A375 (cell line): ENCODE measurements around a stretch of chr10.

GRCh38 chr10:5527771-5528256 is 3.1 kb downstream of the CALML3 start:
- RAMPAGE, long total RNA, result no peak

- RAMPAGE, long total RNA, result no peak
These were observed 50.7 kb downstream of the CALML3 start for GRCh38 chr10:5575370-5576017.

DNA sequence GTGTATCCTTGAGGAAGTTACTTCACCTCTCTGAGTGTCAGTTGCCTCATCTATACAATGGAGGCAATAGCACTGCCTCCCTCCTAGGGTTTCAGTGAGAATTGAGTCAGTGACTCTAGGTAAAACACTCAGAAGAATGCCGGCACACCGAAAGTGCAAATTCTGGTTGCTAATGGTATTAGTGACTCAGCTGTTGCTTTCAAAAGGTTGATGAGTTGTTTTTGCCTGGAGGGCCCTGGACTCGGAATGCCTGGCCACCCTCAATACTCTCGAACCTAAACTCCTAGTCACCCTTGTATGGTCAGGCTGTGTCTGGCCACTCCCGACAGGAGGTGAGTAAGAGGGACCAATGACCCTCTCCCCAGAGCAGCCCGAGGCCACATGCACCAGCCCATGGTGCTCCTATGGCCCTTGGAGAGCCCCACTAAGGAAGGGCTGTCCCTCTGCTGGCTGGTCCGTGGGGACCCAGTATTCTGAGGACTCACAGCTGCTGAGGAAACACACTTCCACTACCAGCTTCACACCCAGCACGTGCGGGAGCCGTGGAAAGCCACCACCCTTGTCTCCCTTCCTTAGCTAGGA is 60.3 kb downstream of the CALML3 start:
- RAMPAGE, long total RNA, result no peak

DNA sequence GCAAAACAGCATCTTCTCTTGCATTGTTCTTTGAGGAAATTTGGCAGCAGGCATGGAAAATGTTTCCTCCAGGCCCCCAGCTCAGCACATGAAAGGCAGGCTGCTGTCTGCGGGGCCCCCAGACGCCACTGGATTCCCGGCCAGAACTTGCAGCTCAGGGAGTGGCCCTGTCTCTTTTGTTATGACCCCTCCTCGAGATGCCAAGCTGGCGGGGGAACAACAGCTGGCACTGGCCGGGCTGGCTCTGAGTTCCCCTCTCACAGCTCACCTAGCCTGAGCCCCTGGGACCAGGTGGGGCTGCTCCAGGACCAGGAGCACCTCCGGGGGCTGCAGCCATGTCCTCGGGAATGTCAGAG is 62.6 kb downstream of the CALML3 start:
- RAMPAGE, long total RNA, result no peak

DNA sequence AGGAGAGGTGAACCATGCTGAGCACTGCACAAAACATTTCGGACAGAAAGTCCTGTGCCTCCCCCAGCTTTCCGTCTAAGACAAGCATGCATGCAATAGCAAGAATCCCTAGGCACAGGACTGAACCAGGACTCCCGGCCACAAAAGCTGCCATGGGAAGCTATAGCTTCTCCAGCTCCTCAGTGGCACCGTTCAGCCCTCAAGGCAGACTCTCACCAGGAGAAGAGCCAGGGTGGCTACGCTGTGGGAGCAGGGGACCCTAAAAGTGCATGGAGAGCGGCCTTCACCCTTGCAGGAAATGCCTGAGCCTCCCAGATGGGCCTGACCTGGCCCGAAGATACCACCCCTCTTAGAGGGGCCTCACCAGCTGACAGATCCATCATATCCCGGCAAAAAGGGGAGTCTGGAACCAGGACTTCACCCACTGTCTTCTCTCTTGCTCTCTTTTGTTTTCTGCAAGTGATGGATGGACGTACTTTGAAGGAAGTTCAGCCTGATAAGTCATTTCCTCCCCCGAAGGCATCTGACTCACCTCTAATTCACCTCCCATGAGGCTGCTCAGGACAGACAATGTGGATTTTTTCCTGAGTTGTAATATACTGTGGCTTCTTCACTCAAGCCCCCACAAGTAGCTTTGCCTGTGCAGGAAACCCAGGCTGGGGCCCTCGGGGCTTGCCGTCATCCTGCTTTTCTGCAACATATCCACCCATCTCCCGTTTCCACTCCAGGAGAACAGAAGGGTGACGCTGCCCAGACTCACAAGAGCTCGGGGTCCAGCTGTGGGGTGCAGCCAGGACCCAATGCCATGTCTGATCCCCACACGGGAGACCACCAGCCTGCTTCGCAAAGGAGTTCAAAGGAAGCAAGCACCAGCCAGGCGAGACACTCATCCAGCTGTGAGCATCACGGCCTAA is 70.5 kb downstream of the ASB13 start:
- RAMPAGE, long total RNA, result no peak

GRCh38 chr10:5645944-5646860 is 20.2 kb downstream of the ASB13 start:
- RAMPAGE, long total RNA, result no peak

GRCh38 chr10:5692270-5693528 is 8.1 kb downstream of the TASOR2 start:
- RAMPAGE, long total RNA, result no peak

DNA sequence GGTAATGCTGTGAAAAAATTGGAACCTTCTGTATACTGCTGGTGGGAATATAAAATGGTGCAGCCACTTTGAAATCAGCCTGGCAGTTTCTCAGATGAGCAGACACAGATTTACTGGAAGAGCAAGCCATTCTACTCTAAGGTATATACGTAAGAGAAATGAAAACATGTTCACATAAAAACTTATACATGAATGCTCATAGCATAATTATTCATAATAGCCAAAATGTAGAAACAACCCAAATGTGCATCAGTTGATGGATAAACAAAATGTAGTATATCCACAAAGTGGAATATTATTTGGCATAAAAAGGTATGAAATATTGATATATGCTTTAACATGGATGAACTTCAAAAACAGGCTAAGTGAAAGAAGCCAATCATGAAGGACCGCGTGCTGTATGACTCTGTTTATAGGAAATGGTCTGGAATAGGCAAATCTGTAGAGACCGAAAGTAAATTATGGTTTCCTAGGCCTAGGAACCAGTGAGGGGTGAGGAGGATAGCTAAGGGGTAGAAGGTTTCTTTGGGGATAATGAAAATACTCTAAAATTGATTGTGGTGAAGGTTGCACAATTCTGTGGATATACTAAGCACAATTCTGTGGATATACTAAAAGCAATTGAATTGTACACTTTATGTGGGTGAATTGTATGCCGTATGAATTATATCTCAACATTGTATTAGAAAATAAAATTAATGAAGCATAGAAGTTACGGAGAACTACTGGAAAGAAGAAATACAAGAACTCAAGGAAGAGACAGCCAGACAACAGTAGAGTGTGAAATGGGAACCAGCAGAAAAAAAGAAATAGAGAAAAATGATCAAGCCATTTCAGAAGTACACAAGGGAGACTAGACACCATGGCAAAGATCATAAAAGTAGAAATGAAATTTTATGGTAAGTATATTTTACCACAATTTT is 14.5 kb downstream of the TASOR2 start:
- RAMPAGE, long total RNA, result no peak

GRCh38 chr10:5709325-5709891 is 24.8 kb downstream of the TASOR2 start:
- RAMPAGE, long total RNA, result no peak

DNA sequence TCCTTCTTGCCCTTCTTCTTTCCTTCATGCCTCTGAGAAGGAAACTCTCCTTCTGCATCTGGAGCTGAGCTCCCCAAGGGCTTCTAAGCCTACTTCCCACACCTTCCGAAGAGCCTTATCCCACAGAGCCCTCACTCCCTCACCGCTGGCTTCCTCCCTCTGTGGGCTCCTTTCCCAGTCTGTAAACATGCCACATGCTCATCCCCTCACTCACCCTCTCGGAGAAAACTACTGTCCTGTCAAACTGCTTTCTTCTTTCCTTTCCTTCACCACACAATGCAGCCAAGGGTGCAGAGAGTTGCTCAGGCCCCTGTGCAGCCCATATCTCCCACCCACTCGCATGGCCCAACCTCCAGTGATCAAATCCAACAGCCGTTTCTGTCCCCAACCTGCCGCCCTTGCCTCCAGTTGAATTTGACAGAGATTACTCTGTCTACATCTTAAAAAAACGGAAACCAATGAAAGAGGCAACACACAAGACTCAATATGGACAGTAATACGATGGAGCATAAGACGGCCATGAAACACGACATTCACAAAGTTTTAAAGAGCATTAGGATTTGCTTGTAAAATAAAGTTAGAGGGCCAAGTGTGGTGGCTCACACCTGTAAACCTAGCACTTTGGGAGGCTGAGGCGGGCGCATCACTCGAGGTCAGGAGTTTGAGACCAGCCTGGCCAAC is 17.9 kb downstream of the ANKRD16 start:
- RAMPAGE, long total RNA, result no peak

DNA sequence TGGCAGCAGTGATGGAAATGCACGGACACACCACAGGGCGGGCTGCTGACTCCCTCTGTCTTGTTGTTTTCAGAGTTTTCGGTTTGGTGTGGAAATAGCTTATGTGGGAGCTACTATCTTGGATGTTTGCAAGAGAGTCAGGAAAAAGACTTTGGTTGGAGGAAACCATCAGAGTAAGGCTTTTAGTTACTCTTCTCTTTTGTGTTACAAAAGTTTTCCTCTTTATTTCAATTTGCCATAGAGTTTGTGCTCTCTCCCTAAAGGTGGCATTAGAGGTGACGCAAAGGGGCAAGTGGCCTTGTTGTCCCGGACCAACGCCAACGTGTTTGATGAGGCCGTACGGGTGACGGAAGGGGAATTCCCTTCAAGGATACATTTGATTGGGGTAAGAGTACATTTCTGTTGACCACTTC is 31.1 kb downstream of the FBH1 start:
- RAMPAGE, long total RNA, result no peak

GRCh38 chr10:5935481-5935849 is 41.9 kb downstream of the IL15RA start:
- RAMPAGE, long total RNA, result no peak

- RAMPAGE, long total RNA, result no peak
These were observed 1.2 kb upstream of the IL15RA start for GRCh38 chr10:5978526-5979051.

DNA sequence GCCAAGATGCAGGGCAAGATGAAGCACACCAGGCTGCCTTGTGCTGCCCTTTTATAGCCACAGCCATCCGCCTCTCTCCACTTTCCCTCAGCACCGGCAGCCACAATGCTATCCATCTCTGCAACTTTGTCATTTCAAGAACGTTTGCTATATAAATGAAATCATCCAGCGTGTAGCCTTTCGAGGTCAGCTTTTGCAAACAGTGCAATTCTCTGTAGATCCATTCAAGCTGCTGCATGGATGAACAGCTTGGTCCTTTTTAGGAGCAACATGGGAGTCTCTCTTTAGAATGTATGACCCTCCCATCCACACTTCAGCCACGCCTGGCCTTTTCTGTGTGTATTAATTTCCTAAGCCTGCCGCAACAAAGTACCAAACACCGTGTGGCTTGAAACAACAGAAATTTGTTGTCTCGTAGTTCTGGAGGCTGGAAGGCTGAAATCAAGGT is 6.5 kb upstream of the IL15RA start:
- RAMPAGE, long total RNA, result no peak

DNA sequence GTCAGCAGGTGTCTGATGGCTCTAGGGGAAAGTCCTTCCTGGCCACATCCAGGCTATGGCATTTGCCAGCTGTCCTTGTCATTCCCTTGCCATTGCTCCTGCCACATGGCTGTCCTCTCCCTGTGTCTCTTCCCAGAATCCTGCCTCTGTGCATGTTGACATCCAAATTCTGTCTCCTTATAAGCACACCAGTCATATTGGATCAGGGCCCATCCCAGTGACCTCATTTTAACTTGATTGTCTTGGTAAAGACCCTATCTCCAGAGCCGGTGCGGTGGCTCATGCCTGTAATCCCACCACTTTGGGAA is 6.9 kb upstream of the IL15RA start:
- RAMPAGE, long total RNA, result no peak

DNA sequence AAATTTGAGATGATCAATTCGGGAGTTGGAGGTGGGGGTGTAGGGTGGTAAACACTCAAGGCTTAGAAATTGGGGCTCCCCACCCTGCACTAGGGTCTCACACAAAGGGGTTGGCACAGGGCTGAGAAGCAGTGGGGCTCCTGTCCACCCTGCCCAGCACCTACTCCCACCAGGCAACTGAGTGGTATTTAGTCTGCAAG is 27.3 kb downstream of the IL2RA start:
- RAMPAGE, long total RNA, result no peak

GRCh38 chr10:6068202-6068756 is 6.1 kb upstream of the IL2RA start:
- RAMPAGE, long total RNA, result no peak

DNA sequence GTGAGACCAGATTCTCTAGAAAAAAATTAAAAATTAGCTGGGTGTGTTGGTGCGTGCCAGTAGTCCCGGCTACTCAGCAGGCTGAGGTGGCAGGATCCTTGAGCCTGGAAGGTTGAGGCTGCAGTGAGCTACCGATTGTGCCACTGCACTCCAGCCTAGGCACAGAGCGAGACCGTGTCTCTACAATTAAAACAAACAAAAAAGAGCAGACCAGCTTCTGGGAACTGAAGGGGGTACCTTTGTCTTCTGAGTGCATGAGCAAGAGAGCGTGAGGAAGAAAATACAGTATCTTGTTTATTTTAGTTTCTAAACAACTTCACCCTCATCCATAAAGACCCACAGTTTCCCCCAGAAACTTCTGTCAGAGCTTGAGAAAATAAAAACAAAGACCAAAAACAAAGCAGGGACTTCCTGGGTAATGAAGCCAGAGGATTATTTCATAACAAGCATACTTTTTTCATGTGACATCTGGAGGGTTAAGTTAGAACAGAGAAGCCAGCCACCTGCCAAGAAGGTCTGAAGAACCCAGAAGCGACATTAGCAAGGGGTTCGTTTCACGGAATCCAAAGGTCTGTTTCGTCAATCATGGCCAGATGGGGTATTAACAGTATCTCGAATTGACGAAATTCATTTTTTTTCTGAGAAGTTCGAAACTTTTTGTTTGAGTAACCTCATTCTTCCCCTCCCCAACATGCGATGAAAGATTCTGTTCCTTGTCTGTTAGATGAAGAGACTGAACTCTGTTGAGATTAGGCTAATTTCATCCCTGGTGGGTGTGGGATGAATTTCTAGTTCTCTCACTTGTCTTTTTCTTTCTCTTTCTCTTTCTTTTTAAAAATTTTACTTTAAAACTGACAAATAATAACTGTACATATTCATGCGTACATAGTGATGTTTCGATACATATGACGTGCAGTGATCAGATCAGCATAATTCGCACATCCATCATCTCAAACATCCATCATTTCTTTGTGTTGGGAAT is 10.3 kb upstream of the IL2RA start:
- RAMPAGE, long total RNA, result no peak

DNA sequence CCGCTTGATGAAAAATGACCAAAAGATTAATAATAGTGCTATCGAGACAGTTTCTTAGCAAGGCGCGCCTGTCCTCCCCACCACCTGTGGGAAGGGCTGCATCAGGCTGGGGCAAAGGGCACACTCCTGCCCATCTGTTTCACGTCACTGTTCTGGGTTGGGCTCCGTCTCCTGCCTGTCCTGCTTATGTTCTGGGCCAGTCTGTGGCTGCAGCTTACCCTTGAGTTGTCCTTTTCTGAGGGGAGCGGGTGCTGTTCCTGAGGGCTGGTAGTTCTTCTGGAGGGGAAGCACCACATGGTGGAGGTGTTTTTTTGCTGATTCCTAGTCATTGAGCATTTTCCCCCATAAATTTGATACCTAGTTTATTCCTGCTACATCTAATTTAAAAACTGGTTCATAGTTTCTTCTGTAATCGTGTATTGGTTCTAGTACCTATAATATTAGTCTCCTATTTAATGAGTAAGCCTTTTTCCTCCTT is 13.4 kb downstream of the RBM17 start:
- RAMPAGE, long total RNA, result no peak

DNA sequence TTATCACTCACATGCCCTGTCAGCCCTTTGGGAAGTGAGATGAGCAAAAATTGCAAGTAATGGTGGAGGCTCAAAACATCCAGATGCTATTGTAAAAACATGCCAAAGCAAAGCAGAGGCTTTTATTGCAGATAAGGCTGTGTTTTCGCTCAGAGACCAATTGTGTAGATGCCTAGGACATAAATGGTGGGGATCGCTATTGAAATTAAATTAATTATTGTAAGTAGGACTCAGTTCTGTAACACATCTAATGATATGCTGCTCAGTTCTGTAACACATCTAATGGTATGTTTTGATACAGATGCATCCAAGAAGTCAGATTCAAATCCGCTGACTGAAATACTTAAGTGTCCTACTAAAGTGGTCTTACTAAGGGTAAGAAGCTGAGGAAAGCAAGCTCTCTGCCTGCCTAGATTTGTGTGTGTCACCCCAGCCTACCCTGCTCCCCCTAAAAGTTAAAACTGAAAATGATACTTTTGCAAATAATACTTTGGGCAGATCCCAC is 24.4 kb downstream of the RBM17 start:
- RAMPAGE, long total RNA, result no peak